Pulmonary lymph node (tissue), 1 donor: ENCODE measurements around the genes TSHR and SEL1L.

GRCh38 chr14:77116191-77116930 lies 18.3 kb downstream of the CIPC start:
- PRO-cap: no peak

DNA sequence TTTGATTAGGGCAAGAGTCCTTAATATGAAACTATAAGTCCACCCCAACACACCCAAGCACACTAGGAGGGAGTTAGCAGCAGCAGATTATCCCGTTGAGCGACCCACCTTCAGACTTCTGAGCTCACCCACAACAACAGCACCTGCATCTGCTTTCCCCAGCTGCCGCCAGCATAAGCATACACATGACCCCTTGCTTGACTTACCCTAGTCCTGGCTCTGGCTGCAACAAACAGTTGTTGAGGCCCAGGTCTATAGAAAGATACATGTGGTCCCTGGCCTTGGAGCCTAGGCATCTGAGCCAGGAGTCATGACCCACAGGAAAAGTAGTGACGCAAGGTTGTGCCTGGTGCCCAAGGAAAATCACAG lies 19.0 kb downstream of the ZDHHC22 start:
- PRO-cap: unidirectional peak, minus-strand start at position 120 of the sequence

DNA sequence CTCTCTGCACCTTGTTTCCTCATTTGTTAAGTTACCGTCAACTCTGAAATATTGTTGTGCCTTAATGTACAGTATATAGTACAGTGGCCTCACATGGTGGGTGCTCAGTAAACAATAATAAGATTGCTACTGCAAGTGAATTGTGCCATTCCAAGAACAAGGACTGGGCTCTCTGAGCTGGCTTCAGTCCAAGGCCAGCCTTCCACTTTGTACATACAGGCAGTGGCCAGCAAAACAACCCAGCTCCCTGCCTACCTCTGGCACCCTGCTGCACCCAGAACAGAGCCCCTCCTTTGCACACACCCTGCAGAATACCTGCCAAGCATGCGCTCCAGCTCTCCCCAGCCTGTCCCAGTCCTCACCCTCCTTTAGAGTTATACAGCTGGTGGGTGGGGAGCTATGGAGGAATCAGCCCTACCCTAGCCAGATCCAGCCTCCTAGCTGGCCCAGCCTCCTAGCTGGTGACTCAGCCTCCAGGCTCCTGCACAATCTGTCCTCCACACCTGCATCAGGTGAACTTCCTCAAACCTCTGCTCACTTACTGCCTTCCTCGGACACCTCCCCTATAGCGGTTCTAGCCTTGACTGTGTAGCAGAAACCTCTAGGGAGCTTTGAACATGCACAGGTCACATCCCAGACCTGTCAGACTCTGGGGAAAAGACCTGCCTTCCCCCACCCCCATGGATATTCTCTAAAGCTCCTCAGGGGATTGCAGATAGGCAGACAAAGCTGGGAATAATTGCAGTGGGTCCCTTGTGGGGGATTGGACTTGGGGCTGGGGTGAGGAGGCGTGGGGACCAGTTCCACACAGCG lies 18.0 kb downstream of the ZDHHC22 start:
- PRO-cap: no peak

- PRO-cap: no peak
Observed at GRCh38 chr14:77204146-77204936, 22.7 kb downstream of the TMEM63C start.

- PRO-cap: no peak
Observed at GRCh38 chr14:77305999-77307018, 14.4 kb downstream of the POMT2 start.

- PRO-cap: no peak
Observed at GRCh38 chr14:77343186-77344097, 22.6 kb downstream of the GSTZ1 start.

GRCh38 chr14:77458980-77459453 lies 1.1 kb downstream of the AHSA1 start:
- PRO-cap: no peak

DNA sequence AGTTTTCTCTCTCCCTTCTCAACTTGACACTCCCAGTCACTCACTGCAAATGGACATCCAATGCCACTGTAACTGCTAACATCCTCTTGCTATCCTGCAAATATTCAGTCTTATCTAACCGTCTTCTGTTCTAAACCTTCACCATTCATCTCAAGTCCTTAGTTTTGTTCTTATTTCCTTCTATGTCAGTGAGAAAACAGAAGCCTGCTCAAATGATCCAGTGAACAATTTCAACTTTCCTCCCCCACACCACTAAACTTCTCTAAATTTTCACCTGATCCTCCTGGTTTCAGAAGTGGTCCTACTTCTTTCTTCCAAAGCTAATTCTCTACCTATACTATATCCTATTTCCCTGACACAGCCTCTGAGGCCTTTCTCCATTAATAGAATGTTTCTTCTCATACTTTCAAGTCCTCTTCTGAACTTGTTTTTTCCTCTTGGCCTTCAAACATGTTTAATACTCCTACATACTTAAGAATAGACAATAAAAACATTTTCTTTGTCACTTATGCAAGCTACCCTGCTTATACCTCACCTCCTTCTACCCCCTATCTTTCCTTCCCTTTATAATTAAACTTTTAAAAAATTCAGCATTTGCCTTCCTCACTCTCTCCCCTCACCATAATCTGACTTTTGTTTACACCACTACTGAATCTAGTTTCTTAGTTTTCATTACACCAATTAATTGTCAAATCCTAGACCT lies 20.7 kb downstream of the ALKBH1 start:
- PRO-cap: no peak

GRCh38 chr14:77730761-77731427 lies 23.0 kb downstream of the SLIRP start:
- PRO-cap: no peak

DNA sequence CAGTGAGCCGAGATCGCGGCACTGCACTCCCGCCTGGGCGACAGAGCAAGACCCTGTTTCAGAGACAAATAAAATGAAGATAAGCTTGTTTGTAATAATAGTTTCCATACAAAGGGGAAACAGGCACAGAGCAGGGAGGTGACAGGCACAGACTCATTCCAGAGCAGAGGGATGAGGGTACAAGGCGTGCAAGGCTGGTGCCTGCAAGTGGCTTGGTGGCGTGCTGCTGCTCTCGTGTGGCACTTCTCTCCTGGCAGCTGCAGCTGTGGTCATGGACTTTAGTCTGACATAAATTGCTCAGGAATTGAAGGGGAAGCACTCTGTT lies 17.2 kb downstream of the ADCK1 start:
- PRO-cap: no peak

DNA sequence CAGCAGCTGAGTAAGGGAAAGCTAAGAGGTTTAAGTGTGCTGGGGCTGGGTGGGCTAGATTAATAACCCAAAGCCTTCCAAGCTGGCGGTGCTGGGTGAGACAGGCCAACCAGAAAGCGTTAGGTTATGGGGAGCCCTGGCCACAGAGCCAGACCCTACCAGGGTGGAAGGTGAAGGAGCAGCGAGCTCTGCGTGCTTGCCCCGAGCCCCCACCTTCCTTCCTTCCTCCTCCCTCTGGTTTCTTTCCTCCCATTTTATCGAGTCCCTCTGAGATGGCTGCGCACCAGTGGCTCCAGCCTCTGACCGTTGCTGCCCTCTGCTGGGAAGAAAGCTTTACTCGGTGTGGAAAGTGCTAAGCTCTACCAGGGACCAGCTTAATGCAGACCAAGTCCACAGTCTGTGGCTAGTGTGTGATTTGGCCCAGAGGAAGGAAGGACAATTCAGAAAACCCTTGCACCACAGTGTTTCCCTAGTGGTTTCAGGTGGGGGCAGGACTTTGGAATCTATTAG lies 396.3 kb downstream of the NRXN3 start:
- PRO-cap: no peak

DNA sequence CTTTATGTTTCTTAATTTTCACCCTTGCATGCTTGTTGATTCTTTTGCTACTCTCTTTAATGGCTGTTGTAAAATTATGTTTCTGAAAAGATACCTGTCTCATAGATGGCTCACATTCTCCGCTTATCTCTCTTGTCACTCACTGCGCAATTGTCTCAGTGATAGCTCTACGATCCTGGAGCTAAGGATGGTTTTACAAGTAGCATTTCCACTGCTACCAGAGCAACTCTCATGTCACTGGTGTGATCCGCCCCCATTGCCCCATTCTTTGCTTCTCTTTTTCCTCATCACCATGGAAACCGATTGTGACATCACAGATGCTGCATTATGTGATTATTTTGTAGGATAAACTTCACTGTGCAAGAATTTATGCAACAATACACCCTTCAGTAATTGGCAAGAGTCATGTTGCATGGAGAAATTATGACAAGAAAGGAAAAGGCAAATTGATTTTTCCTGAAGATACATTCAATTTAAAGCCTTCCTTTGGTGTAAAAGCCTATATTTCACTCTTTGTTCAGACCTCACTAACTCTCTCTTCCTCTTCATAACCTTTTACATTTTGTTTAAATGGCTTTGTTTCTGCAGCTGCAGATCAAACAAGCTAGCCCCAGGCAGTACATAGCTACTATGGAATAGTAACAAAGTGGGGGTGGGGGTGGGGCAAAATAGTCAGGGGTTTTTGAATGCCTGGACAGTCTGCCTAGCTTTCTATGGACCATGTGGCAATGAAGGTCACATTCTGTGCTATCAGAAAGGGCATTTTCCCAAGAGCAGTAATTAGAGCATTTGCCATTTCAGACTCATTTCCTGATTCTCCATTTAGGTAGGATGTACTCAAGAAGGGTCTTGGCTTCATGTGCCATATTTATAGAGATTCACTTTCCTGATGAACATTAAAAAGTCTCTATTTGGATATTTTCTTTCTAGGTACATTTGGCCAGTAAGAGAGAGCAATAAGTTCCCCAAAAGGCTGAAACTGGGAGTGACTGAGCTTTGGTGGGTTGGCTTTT lies 539.9 kb downstream of the NRXN3 start:
- PRO-cap: no peak

DNA sequence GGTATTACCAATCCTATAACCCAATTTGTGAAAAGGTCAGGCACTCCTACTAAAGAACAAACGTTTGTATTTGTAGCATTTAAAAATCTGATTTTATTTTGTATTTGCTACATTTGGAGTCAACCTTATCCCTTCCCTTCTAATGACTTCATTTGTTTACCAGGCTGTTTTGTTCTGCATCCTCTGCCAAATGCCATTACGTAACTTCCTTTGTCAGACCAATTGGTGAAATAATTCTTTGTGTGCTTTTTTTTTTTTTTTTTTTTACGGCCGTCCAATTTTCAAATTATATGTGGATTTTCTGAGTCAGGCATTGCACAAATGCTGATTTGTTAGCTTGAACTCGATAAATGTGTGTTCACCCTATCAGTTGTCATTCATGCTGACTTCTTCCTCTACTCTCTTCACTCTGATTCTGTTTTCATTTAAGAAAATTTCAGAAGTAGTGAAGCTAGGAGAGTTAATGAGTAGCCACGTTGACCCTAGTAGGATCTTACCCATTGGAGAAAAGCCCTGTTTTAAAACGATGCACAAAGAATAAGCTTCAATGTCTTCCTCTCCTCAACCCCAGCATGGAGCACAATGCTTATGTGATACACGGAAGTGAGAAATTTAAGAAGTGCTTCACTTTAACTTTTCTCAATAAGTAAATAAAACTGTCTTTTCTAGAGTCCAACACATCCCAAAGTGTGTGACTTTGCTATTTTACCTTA lies 386.2 kb downstream of the DIO2 start:
- PRO-cap: no peak

- PRO-cap: no peak
Observed at GRCh38 chr14:79861340-79862544, 349.6 kb downstream of the DIO2 start.

- PRO-cap: no peak
Observed at GRCh38 chr14:80454979-80455468, 243.7 kb upstream of the DIO2 start.

GRCh38 chr14:80955112-80956160 lies at the start of gene TSHR:
Gene TSHR, plus strand, starts transcription at chr14:80955621.
- PRO-cap: no peak

DNA sequence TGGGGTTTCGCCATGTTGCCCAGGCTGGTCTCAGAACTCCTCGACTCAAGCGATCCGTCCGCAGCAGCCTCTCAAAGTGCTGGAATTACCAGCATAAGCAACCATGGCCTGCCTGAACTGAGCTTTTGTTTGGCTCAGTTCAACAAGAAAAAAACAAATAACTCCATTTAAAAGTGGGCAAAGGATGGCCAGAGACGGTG lies 62.0 kb downstream of the GTF2A1 start:
- PRO-cap: no peak

DNA sequence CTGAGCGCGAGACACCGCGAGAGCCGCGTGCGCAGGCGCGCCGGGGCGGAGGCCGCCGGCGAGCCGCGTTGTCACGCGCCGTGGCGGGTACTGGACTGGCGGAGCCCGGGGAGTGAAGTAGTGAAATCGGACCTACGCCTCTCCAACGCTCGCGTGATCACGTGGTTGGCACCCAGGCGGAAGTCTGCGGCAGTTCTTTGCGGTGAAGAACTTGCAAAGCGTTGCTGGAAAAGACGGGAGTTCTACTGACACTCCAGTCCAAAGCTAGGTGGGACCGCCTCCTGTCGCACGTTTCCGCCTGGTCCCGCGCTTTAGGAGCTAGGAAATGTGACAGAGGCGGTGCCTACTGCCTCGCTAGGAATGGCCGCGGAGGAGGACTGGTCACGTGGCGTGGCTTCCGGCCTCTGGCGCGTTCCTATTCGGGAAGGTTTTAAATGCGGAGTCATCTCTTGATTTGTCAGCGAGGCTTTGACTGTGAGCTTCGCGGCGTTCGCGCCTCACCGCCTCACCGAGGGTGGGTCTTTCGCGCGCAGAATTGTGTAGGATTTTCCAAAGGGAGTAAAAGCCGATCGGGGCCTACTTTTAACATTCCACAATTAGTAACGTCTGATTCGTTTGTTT lies 363 bp upstream of the GTF2A1 start:
- PRO-cap: bidirectional peak, plus-strand start at position 38 of the sequence, minus-strand start outside the sequence; bidirectional peak, plus-strand start at position 460 of the sequence, minus-strand start at position 296 of the sequence

- PRO-cap: no peak
Observed at GRCh38 chr14:81449829-81450415, 49.8 kb upstream of the STON2 start.

- PRO-cap: bidirectional peak, plus-strand start at chr14:81534200, minus-strand start at chr14:81533807
Observed at GRCh38 chr14:81533185-81534387, at the start of gene SEL1L. Gene SEL1L, minus strand, starts transcription at chr14:81533853.